GM23248 (cell line): ENCODE data around the genes C9orf64 and GOLM1.

DNA sequence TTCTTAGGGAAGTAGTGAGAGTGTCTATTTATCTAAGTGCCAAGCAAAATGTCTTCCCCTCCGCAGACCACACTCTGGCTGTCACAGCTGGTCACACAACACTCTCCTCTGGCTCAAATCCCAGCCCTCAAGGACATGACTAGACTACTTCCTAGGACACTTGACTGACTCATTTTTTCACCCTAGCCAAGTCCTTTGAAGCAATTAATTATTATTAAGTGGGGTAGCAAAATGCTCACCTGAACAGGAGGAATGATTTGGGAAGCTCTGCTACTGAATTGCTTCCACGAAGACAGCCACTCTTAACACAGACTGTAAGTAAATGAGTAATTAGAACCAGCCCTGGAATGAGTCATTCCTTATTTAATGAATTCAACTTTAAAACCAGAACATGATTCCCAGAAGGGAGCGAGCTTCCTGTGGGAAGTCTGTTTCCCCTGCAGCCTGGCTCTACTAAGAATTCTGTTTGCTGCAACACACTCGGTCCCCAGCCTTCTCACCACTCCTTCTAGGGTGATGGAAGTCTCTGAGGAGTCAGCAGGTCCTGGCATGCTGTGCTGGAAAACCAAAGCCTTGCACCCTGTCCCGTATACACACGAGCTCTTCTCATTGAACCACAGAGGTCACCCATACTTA is 218.5 kb upstream of the RASEF start:
- RAMPAGE, long total RNA = no peak

GRCh38 chr9:83623193-83624191 is 549 bp downstream of the IDNK start:
- RAMPAGE, long total RNA = no peak

- RAMPAGE, long total RNA = start-site peak on the minus strand at chr9:83956656-83956760, 146 and 116 reads in 2 replicates
These were observed at the start of gene C9orf64 for GRCh38 chr9:83955988-83957376. C9orf64 (minus strand) TSS chr9:83956742.

GRCh38 chr9:83978790-83979293 is 1.2 kb downstream of the HNRNPK start:
- RAMPAGE, long total RNA = no peak

DNA sequence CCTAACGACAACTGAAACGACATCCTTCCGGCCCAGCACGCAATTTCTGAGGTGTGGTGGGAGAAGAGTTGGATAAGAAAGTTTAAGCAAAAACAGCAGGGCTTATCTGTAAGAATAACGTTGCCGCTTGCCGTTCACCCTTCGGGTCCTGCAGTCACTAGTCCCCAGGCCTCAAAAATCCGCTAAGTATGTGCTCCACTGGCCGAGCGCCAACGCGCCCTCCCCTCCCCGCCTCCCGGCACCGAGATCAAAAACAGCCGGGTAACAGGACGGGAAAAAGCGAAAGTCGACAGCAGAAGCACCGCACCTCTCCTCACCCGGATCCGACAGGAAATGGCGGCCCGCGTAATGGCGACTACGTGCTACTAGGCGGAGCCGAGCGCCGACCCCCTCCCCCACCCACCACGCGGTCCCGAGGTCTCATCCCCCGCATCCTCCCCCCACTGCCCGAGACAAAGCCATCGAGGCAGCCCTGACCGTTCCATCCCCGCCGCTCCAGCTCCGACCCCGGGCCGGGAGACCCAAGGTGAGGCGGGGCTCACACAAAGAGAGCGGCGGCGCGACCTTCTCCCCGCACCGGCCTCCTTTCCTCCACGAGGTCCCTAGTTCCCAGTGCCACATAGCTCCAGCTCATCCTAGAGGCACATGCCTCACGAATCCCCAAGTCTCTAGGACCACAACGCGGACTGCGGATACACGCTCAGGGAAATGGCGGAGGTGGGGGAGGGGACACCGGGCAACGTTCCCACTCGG is 545 bp downstream of the HNRNPK start:
- RAMPAGE, long total RNA = no peak

GRCh38 chr9:84170209-84171298 is 170.0 kb downstream of the SLC28A3 start:
- RAMPAGE, long total RNA = no peak

- RAMPAGE, long total RNA = no peak
These were observed 85.7 kb downstream of the SLC28A3 start for GRCh38 chr9:84254876-84255300.

GRCh38 chr9:84265891-84266550 is 74.5 kb downstream of the SLC28A3 start:
- RAMPAGE, long total RNA = no peak

DNA sequence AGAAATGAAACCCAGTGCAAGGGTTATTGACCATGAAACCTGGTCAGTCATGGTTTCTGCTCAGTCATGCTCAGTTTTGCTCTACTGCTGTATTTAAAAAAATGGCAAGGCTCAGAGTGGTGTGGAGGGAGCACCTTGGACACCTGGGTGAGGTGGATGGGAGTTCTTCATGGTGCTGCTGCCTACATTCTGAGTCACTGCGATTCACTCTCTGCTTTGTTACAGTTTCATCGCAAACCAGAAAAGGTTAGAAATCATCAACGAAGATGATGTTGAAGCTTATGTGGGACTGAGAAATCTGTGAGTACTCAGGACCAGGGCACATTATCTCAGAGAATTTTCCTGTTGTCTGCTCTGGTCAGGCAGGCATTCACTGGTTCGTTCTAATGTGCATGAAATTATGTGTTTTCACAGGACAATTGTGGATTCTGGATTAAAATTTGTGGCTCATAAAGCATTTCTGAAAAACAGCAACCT is 32.4 kb downstream of the NTRK2 start:
- RAMPAGE, long total RNA = no peak

DNA sequence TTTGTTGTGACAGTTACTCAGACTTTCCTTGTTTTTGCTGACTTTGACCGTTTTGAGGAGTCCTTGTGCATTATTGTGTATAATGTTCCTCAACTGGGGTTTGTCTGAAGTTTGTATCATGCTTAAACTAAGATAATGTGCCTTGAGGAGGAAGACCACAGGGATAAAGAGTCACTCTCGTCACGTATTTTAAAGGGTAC is 377.0 kb downstream of the NTRK2 start:
- RAMPAGE, long total RNA = no peak

DNA sequence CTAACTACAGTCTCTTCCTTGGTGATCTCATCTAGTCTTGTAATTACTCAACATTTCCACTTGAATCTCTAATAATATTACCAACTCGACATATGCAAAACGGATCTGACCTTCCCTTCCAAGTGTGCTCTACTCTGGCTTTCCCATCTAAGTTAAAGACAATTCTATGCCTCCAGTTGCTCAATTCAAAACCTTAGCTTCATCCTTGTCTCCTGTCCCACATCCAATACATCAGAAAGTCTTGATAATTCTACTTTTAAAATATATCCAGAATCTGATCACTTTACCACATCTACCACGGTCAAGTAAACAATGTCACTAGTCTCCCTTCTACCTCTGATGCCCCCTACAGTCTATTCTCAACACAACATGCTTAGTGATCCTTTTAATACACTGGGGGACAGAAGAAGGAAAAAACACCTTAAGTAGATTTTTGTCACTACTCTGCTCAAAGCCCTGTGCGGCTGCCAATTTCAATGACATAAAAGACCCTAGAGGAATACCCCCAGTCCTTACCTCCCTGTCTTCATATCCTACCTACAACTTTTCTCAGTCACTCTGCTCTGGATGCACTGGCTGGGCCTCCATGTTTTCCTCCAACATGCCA is 25.3 kb downstream of the AGTPBP1 start:
- RAMPAGE, long total RNA = no peak

DNA sequence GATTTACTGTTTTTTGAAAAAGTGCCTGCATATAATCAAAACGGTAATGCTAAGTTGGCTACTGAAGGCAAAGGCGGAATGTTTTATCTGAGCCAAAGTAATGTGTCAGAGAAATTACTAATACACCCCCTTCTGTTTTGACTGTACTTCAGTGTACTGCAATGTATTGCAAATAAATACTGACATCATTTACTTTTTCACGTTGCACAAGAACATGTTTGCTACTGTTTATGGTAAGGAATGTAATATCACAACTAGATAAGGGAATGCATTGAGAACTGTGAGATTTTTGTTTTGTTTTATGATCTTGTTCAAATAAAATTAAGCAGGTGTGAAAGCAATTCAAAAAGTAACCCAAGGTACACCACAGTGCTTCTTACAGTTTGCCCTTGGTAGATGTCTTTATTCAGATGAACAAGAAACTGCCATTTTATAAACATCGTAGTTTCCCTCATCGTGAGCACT is 893 bp upstream of the AGTPBP1 start:
- RAMPAGE, long total RNA = no peak

DNA sequence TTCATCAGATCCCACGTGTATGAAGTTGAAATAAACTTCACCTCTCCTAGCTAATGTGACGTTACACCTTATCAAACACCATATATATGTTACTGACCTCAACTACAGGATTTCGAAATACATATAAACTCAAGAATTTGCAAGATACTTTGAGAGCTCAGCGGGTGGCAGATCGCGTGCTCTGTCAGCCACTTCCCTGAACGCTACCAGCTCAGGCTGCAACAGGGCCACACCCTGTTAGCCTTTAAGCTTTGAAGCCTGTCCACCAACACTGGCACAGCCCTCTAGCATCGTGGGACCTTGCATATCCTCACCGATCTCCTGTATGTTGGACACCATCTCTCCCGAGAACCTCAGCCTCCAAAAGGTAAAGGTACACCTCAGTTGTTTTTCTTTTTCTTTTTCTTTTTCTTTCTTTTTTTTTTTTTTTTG is 1.8 kb upstream of the AGTPBP1 start:
- RAMPAGE, long total RNA = no peak

DNA sequence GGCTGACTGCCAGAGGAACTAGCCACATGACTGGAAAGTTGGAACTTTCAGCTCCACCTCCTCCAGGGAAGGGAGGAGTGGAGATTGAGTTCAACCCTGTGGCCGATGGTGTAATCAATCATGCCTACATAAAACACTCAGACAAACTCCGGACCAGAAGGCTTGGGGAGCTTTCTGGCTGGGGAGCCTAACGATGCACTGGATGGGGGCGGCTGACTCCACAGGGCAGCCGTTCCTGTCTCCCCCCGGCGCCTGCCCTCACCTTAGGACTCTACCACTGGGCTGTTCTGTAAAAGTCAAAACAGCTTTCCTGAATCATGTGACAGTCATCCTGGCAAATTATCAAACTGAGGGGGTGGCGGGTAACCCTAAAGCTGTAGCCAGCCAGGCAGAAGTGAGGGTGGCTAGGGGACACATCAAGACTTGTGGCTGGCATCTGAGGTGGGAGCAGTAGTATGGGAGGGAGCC is 58.0 kb downstream of the GOLM1 start:
- RAMPAGE, long total RNA = no peak

GRCh38 chr9:86046281-86047169 is 52.8 kb downstream of the GOLM1 start:
- RAMPAGE, long total RNA = no peak

DNA sequence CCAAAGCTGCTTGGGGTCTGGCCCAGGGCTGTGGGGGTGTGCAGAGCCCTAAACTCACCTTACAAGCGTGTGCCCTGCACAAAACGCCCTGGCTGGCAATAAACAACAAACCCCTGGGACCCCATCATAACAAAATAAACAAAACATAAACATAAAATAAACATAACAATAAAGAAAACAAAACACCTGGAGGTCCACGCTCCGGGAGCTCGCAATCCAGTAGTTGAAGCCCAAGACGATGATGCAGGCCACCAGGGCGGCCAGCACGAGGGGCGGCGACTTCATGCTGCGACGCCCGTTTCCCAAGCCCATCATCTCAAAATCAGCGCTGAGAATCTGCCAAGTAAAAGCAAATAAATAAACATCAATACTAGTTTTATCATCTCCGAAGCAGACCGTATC is 20.4 kb downstream of the GOLM1 start:
- RAMPAGE, long total RNA = no peak

DNA sequence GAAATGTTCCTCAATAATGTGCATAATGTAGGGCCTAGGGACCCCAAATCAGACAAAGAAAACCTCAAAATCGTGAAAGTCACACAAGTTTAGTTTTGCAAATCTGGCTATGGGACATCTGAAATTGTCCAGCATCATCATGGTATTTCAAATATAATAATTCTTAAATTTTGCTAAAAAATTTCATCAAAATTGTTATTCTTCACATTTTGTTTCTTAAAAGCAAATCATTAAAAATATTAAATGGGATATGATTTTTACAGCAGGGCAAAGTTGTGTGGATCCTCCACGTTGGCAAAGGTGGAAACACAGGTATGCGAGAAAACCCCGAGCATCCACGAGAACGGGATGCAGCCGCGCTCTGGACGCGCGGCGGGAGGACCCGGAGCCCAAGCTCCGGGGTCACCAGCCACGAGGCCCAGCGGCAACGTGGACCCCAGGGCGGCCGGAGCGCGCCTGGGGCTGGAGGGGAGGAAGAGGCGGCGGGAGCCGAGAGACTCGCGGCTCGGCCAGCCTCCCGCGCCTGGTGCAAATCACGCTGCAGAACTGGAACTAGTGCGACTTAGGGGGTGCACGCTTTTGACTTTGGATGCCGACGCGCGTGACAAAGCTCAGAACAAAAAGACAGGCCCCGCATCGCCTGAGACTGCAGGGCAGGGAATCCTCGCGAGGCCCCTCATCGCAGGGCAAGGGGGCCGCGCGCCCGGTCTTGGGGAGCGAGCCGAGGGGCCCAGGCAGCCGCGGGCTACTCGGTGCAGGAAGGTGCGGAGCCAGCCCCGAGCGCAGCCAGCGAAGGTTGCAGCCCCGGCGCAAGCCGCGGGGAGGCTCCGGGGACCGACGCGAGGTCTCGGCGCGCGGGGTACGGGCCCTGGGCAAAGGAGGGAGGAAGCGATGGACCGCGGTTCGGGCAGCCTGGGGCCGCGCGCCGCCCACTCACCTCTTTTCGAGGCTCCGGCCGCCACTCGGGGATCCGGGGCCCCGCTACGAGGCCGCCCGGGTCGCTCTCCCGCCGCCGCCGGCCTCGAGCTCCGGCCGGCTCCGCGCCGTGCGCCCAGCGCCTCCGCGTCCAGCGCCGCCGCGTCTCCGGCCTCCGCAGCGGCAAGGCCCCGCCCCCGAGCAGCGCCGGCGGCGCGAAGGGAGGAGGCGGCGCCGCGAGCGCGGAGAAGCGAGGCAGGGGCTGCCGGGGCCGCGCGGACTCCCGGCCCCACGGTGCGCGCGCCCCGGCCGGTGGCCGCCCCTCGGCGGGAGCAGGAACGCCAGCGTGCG is at the start of gene GOLM1:
Gene GOLM1, minus strand, starts transcription at position 1,085 of the 1,266 bp plus-strand sequence.
- RAMPAGE, long total RNA = no peak

DNA sequence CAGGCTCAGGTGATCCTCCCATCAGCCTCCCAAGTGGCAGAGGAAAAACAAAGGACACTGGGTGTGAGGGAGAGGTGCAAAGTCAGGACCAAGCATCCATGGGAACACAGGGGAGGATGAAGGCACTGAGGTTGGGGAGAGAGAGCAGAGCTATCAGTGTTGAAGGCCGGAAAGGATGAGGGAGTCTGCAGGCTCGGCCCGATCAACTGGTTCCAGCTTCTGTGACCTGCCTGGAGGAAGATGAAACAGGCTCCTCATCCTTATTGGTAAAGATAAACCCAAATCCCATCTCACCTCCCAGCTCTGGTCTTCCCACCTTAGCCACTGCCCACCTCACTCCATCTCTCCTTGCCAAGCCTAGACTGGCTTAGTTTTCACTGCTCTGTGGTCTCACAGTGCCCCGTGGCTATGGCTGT is 327 bp downstream of the C9orf153 start:
- RAMPAGE, long total RNA = no peak

GRCh38 chr9:86300988-86301809 is 18.9 kb upstream of the ISCA1 start:
- RAMPAGE, long total RNA = no peak

GRCh38 chr9:86322725-86324031 is 31.0 kb downstream of the TUT7 start:
- RAMPAGE, long total RNA = no peak